ENCODE measurements around the genes GPX4 and CBARP.

GRCh38 chr19:1079177-1080569, 12.7 kb downstream of the ARHGAP45 start:
- RRBS: 96% methylated on average over 26 of the region's 82 CpGs

DNA sequence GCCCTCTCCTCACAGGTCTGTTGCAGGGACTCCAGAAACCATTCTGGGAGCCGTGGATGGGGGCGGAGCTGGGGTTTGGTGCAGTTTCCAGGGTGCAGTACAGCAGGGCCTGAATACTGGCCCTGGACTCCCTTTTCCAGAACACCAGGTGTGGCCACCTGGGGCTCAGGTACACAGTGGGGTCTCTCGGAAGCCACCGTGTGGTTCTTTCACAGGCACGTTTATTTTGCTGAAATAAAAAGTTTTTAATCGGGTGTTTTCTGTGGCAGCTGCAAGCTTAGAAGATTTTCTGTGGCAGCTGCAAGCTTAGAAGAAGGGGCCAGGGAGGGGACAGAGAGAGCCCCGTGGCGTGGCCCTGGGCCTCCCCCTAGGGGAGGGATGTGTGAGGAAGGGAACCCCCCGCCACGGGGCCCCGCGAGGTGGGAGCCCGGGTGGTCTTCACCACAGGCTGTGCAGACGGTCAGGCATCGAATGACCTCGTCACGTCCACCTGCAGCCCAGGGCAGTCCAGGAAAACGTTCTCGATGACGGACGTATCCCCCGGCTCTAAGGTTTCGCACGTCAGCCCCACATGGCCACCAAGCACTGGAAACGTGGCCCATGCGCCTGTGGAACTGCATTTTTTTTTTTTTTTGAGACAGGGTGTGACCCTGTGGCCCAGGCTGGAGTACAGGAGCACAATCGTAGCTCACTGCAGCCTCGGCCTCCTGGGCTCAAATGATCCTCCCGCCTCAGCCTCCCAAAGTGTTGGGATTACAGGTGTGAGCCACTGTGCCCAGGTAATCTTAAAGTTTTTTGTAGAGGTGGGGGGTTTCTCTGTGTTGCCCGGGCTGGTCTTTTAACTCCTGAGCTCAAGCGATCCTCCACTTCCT, 8.6 kb downstream of the POLR2E start:
- RRBS: 98% methylated on average over 5 of the region's 31 CpGs

GRCh38 chr19:1088548-1089532, 6.3 kb downstream of the POLR2E start:
- RRBS: no CpG with 5 or more reads among the region's 50 CpGs

- RRBS: no CpG with 5 or more reads among the region's 26 CpGs
These were observed 4.4 kb downstream of the POLR2E start for GRCh38 chr19:1090768-1091270.

DNA sequence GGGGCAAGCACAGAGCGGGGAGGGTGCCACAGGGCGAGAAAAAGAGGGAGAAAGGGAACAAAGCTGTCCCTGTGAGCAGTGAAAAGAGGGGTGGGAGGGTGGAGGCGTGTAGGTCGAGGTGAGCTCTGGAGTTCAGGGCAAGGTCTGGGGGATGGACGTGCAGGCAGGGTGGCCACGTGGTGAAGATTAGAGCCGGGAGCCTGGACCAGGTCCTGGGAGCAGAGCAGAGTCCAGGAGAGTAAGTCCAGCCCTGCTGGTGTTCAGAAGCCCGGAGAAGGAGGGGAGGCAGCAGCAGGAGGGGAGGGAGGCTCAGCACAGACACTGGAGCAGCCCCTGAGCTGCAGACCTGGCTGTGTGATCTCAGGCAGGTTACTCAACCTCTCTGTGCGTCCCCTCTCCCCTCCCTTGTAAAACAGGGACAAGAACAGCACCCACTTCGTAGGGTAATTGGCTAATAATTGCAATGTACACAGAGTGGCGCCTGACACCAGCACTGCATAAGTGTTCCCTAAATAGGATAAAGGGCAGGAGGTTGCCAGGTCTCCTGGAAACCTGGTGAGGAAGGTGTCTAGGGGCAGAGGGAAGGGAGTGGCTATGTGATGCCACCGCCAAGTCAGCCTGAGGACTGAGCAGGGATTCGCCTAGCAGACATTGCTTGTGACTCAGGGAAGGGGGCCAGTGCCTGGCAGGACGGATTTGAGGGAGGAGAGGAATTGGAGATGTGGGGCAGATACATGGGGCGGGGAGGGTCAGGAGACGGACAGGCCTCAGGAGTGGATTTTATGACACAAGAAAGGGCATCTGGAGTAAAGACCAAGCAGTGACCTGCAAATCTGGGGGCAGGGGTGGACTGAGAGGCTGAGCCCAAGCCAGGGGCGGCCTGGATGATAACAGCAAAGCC, 3.4 kb upstream of the POLR2E start:
- RRBS: 50% methylated on average over 2 of the region's 17 CpGs

- RRBS: 4% methylated on average over 16 of the region's 47 CpGs
These were observed at the start of gene GPX4 for GRCh38 chr19:1103866-1104213. GPX4 (plus strand) TSS chr19:1103994.

DNA sequence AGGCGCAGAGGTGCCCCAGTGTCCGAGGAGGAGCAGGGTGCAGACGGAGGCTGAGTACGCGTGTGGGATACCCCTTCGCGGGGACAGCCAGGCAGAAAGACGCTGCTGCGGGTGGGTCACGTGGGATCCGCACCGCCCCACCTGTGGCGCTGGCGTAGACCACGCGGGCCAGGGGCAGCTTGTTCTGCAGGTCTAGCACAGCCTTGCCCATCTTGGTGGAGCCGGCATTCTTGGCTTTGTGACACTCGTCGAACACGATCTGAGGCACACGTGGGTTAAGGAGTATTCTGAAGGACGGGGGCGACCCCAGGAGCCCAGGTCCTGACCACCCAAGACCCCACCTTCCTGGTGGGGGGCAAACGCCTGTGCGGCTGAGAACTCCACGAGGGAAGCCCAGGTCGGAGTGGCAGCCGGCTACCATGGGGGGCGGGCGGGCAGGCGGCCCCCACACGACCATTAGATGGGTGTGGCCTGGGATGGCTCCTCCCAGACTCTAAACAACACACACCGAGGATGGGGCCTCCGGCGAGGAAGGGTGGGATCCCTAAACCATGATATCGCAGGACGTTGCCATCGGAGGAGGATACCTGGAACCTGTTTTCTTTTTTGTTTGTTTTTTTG, 16.1 kb downstream of the GPX4 start:
- RRBS: no CpG with 5 or more reads among the region's 38 CpGs

DNA sequence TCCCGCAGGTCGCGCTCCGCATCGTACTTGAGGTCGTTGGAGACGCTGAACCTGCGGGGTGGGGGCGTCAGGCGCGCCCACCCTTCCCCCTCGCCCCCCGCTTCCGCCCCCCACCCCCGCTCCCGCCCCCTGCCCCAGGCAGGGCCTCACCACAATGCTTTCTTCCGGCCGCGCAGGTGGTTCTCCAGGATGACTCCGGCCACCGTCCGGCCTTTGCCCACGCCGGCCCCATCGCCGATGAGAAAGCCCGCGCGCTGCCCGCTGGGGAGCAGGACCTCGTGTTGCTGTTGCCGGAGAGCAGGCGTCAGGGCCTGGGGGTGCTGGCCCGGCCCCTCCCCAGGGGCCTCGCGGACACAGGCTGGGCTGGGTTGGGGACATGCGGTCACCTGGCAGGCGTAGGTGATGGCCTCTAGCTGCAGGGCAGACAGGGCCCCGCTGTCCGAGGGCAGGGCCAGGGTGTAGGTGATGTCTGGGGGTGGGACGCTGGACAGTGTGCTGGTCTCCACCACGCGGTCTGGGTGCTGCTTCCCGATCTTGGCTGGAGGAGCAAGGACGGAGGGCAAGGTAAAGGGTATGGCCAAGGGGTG, 18.8 kb downstream of the GPX4 start:
- RRBS: 83% methylated on average over 1 of the region's 45 CpGs

- RRBS: no CpG with 5 or more reads among the region's 6 CpGs
These were observed 6.1 kb downstream of the SBNO2 start for GRCh38 chr19:1168060-1168272.

GRCh38 chr19:1180152-1181014, 6.3 kb upstream of the SBNO2 start:
- RRBS: no CpG with 5 or more reads among the region's 21 CpGs

DNA sequence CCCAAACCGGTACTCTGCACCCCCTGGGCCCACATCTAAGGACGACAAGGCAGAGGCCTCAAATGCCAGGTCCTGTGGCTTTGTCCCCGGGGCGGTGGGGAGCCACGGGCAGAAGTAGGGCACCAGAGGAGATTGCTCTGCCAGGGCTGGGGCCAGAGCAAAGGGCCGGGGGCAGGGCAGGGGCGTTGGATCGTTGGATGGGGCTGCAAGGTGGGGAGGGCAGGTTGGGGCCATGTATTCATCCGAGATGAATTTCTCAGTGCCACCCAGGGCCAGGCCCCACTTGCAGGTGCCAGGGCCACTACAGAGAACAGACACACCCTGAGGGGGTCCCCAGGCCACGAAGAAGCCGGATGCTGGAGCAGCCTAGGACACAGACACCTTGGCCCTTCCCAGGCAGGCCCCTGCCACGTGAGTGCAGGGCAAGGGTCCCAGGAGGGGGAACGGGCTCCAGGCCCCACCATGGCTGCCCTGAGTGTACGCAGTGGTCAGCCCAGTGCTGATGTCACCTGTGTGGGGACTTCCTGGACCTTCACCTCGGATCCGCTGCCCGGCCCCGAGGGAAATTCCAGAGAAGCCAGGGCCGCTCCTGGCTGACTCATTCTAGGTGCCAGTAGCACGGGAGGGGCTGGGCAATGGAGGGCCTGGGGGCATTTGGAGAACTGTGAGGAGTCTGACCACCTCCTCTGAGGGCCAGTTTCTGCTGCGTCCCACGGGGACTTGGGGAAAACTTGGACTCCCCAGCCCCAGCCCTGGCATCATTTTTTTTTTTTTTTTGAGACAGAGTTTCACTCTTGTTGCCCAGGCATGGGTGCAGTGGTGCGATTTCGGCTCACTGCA, 9.6 kb upstream of the SBNO2 start:
- RRBS: 89% methylated on average over 4 of the region's 24 CpGs

DNA sequence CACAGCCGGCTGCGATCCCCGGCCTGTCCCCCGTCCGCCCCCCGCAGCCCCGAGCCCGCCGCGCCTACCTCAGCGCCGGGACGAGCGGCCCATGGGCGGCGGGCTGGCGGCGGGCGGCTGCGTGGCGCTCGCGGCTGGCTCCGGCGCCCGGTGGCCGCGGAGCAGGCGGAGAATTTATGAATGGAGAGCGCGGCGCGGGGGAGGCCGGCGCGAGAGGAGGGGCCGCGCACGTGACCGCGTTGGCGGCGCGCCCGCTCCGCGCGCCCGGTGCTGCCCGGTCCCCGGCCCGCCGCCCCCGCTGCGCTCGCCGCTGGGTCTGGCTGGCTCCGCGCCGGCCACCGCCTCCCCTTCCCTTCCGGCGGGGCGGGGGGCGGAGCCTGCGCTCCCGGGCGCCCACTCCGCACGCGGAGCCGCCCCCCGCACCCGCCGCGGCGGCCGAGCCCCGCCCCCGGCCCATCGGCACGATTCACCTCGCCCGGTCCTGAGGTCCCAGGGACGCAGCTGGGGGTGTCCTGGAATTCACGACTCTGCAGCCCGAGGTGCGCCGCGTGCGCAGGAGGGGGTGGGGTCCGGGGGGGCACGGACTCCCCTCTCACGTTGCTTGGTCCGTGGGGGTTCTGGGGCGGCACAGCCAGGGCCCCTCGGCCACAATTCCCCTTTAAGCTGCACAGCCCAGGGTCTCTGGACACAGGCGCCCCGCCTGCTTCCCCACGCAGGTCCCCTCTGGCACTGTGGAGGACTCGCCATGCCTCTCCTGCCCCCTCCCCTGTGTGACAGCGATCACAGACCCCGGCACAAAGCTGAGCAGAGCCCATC, at the start of gene CBARP:
Gene CBARP (minus strand): TSS at position 318 of the 816 bp plus-strand sequence.
- RRBS: 3% methylated on average over 77 of the region's 103 CpGs

DNA sequence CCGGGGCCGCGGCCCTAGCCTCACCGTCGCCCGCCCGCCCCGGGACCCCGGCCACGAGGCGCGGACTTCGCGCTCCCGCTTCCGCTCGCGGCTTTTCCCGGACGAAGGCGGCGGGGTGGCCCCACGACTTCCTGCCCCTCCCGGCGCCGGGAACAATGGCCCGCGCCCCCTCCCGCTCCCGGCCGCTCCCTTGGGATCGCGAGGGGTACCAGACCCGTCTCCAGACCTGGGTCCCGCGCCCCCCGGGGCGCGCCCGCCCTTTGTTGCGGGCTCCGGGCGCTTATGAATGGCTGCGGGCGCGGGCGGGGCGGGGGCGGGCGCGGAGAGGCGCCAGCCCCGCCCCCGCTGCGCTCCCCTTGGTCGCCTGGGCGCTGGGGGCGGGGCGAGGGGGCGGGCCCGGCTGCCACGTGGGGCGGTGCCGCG, 931 bp downstream of the MIDN start:
- RRBS: 3% methylated on average over 37 of the region's 65 CpGs

DNA sequence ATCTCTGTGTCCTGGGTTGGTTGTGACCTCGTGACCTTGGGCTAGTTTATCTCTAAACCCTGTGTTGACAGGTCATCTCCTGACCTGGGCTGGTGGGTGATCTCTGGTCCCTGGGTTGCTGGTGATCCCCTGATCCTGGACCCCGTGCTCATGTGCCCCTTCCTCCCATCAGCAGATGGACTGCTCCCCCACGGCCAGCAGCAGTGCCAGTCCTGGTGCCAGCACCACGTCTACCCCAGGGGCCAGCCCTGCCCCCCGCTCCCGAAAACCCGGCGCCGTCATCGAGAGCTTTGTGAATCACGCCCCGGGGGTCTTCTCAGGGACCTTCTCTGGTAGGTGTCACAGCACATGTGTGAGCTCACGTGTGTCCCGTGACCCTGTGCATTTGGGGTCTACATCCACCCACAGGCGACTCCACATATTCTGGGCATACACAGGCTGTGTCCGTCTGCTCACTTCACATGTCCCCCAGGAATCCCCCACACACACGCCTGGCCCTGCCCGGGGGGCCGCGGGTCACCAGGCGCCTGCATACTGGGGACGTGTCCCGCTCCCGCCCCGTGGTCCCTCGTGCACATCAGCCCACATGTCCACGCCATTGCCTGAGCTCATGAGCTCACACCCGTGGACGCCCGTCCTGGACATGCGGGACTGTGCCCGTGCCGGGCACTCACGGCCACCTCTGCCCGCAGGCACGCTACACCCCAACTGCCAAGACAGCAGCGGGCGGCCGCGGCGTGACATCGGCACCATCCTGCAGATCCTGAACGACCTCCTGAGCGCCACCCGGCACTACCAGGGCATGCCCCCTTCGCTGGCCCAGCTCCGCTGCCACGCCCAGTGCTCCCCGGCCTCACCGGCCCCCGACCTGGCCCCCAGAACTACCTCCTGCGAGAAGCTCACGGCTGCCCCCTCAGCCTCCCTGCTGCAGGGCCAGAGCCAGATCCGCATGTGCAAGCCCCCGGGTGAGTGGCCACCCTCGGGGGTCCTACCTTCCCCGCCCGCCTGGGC, 6.7 kb downstream of the MIDN start:
- RRBS: 11% methylated on average over 10 of the region's 58 CpGs

- RRBS: 21% methylated on average over 6 of the region's 25 CpGs
These were observed 7.3 kb upstream of the CIRBP start for GRCh38 chr19:1261715-1262357.

GRCh38 chr19:1355491-1356464, 1.0 kb downstream of the PWWP3A start:
- RRBS: no CpG with 5 or more reads among the region's 35 CpGs

GRCh38 chr19:1417778-1418898, 10.8 kb downstream of the DAZAP1 start:
- RRBS: no CpG with 5 or more reads among the region's 50 CpGs

DNA sequence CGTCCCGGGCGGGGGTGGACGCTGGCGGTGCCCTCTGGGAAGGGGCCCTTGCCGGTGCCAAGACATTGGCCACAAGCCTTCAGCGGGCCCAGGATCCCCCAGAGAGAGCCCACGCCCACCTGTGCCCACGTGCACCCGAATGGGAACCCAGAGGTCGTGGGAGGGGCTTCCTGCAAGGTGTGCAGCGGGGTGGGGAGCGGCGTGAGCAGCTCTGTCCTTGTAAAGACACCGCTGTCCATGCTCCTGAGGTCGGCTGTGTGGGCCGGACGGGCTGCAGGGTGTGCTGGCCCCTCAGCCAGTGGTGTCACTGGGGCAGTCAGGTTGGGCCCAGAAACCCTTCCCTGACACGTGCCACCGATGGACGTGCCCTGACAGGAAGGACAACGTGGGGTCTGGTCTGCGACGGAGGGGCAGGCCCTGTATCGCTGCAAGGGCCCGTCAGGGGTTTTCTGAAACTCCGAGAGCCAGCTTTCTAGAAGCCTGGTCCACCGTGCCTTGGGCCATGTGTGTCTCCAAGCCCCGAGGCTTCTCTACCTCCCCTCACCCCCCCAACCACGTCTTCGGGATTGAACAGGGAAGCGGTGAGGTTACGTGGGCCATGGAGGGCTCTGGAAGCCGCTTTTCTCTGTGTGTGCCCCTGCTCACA, 4.2 kb upstream of the RPS15 start:
- RRBS: 88% methylated on average over 5 of the region's 34 CpGs

DNA sequence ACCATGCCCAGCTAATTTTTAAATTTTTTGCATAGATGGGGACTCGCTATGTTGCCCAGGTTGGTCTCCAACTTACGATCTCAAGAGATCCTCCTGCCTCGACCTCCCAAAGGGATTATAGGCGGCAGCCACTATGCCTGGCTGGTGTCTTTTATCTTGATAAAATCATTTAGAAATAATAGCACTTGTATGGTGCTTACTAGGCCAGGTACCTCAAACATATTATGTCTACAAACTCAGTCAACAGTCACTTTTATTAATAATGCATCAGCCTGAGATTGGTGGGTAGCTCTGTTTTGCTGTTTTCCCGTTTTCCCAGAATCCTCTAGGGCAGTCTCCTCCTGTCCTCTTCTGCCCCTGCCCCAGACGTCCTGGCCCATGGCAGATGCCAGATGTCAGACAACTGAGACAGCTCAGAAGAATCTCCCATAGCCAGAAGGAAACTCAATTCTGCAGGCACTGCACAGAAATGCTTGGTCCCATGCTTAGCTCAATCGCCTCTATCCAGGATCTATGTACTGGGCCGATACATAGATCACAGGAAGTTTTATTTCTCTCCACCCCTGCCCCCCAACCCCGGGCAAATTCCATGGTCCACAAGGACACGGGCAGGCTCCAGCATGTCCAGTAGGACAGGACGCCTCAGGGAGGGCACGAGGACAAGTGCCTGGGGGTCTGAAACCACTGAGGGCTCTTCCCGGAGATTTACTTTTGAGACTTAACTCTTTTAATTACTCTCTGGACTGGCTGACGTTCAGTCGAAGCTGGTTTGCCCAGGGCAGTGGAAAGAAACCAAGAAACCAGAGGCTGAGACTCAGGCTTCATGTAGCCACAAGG, 4.9 kb downstream of the MBD3 start:
- RRBS: 7% methylated on average over 3 of the region's 15 CpGs

DNA sequence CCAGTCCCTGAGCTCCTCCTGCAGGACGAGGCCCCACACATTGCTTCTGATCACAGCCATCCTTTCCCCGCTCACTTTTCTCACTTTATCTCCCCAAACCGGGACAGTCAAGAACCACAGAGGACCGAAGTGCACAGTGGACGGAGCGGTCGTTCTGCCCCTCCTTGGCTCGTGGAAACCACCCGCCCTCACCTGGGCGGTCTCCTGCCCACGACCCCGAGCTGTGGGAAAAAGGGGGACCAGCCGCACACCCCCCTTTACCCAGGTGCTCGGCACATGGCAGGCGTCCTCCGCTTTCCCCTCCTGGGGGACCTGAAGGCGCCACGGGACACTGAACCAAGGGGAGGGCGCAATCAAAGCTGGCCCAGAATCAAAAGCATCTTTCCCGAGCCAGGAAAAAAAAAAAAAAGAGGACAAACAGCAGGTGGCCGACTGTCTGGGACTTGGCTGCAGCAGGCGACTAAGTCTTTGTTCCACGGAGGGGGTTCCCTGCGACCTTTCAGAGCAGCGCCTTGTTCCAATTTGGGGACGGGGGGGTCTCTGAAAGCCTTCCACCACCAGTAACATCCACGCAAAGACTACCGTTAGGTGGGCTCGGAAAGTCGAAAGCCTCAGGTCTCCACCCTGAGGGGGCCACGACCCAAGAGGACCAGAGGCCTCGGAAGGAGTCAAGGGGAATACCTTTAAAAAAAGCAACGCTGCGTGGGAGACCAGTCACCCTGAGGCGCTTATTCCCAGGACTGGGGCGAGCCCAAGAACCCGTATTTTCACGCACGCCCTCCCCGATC, 1.2 kb downstream of the MBD3 start:
- RRBS: no CpG with 5 or more reads among the region's 40 CpGs

Measured in epidermal melanocyte (primary cell).